AG10803 (cell line): Measurements from ENCODE around the gene CKAP5.

DNA sequence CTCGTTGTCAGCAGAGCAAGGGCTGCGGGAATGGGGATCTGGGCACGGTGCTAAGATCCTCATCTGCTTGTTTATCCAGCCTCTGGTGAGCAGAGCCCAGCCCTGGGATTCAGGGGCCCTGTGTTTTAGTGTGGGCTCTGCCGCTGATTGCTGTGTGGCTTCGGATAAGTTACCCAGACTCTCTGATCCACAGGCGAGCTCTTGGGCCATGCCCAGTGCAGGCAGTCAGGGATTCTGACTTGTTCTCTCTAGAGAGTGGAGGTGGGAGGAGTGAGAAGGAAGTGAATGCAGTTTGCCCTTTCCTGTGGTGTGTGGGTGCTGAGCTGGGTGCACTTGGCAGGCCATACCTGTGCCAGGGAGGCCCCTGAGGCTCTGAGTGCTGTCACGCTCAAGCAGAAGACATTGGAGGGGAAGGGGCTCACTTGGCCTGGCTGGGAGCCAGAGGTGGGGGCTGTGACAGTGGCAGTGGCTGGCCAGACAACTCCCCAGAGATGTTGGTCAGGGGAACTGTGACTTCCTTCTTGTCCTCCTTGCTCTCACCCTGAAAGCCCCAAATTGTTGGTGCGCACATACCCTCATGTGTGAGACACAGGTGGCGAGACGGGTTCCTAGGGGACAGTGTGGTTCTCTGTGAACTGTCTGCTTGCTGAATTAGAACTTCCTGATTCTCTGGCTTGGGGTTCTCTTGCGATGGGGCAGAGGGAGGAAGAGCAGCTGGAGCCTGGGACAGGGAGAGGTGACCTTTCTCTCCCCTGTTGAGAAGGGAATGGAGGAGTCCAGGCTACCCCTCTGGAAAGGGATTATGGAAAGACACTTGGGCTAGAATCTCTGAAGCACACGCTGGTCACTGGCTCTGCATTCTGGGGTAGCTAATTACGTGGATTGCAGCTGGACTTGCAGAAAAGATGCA, 43.8 kb downstream of the CD82 start:
- RRBS = no CpG with 5 or more reads among the region's 13 CpGs

DNA sequence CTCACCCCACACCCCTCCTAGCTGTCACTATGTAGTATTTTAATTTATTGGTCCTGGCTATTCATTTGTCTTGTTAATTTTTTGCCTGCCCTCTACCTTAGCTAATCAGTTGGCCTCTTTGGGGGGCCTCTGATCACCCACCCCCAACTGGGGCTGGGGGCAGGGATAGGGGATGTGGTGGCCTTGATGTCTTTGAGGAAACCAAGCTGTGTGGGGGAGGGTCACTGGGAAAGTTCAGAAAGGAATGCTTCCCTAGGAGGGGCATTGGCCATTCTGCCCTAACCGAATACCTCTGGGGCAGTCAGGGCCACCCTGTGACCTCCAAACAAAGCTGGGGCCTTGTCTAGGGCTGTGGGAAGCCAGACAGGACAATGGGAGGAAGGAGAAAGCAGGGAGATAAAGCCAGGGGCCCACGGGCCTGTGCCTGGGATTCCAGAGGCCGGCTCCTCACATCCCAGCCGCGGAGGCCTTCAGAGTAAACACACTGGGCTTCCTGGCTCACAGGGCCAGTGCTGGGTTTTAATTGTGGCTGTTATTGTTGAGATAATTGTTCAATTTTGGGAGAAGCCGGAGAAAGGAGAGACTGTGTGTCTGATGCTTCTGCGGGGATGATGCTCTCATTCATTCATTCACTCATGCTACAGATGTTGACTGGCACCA, 97.6 kb downstream of the TSPAN18 start:
- RRBS = no CpG with 5 or more reads among the region's 7 CpGs

GRCh38 chr11:44877951-44878528, 72.6 kb downstream of the TP53I11 start:
- RRBS = no CpG with 5 or more reads among the region's 18 CpGs

DNA sequence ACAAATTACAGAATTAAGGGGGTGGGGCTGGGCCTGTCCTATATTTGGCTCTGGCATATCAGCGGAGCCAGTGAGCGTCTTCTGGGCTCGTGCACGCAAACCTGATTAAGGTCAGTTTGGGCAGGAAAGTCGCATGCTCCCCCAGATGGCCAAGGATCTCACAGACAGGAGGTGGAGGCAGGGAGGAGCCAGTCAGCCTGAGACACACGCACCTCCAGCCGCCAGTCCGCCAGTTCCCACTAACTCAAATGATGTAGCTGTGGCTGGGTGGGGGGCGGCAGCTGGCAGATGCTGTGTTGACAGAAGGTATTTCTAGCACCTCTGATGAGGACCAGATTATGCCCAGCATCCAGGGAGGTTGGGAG, 97.3 kb upstream of the PRDM11 start:
- RRBS = no CpG with 5 or more reads among the region's 9 CpGs

DNA sequence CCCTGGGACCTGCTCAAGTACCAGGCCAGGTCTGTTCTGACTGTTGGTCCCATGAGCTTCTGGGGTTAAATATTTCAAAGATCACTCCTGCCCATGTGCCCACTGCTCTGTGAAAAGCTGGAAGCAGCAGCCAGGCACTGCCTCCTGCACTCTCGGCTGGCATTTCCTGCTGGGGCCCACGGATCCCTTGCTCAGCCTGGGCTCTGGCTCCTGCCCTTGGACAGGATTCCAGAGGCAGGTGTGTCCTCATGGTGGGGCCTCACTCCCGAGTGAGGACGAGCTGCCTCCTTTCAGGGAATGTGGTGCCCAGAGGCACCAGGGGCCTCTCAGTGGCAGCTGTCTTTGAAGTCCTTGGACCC, 38.1 kb upstream of the PRDM11 start:
- RRBS = no CpG with 5 or more reads among the region's 4 CpGs

GRCh38 chr11:45145394-45145996, 944 bp upstream of the PRDM11 start:
- RRBS = no CpG with 5 or more reads among the region's 21 CpGs

DNA sequence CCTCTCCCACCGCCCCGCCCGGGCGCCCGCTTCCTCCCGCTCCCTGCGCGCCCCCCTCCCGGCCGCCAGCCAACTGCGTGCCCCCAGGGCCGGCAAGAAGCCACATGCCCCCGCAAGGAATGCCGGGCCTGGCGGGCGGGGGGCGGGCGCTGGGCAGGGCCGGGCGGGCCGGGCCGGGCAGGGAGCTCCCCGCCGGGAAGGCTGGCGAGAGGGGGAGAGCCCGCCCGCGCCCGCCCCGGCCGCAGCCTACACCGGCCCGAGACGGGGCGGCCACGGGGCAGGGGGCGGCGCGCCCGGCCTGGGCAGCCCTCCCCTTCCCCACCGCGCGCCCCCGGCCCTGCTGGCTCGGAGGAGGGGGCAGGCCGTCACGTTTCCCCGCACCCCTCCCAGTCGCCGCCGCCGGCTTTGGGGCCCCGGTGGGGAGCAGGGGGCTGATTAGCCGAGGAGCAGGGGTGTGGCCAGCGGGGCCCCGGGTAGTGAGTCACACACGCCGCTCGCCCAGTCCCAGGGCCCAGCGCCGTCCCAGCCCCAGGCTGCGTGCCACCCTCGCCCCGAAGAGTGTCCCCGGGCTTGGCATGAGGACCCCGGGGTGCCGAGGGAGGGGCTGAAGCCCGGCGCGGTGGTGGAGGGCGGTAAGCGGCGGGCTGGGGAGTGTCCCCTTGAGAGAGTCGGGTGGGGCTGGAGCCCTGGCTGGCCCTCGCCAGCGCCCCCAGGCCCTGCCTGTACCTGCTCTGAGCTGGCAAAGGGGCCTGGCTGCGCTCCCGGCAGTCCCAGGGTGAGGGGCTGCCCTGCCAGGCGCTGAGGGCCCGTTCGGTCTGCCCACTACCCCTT, 34.3 kb downstream of the PRDM11 start:
- RRBS = 3% methylated on average over 54 of the region's 81 CpGs

DNA sequence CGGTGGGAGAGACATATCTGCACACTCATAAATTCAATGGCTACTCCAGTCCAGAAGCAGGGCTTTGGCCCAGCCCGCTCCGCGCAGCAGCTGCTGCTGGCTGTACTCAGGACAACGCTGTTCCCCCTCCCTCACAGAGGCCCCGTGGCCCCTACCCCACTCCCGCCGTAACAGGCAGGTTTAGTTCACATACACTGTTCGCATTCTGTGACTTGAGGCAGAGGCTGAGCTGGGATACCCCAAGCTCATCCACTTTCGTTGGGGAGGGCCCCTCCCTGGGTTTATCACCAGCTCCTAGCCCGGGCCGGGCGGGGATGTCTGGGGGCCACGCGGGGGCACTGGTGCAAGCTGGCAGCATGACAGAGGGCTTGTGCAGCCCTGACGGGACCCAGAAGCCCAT, 52.4 kb downstream of the SYT13 start:
- RRBS = no CpG with 5 or more reads among the region's 16 CpGs

- RRBS = no CpG with 5 or more reads among the region's 10 CpGs
Measured at GRCh38 chr11:45333399-45334085, 47.4 kb upstream of the SYT13 start.

- RRBS = no CpG with 5 or more reads among the region's 7 CpGs
Measured at GRCh38 chr11:45390212-45390880, 104.2 kb upstream of the SYT13 start.

- RRBS = no CpG with 5 or more reads among the region's 4 CpGs
Measured at GRCh38 chr11:46096498-46097294, 24.6 kb downstream of the PHF21A start.

- RRBS = no CpG with 5 or more reads among the region's 3 CpGs
Measured at GRCh38 chr11:46267760-46268070, 9.7 kb upstream of the CREB3L1 start.

GRCh38 chr11:46272028-46272526, 5.4 kb upstream of the CREB3L1 start:
- RRBS = no CpG with 5 or more reads among the region's 7 CpGs

DNA sequence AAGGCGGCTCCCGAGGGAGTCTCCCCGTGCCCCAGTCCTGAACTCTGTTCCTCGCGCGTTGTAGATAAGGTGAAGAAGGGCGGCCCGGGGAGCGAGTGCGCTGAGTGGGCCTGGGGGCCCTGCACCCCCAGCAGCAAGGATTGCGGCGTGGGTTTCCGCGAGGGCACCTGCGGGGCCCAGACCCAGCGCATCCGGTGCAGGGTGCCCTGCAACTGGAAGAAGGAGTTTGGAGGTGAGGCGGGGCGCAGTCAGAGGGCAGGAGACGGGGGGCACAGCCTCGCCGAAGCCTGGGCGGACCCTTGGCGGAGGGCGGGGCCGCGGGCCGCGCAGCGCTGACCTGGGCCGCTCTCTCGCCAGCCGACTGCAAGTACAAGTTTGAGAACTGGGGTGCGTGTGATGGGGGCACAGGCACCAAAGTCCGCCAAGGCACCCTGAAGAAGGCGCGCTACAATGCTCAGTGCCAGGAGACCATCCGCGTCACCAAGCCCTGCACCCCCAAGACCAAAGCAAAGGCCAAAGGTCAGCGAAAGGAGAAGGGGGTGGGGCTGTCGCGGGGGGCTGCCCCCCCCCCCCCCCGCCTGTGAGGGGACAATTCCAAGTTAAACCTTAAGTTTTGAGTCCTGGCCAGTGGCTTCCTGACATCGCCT, 884 bp downstream of the MDK start:
- RRBS = 4% methylated on average over 7 of the region's 44 CpGs

DNA sequence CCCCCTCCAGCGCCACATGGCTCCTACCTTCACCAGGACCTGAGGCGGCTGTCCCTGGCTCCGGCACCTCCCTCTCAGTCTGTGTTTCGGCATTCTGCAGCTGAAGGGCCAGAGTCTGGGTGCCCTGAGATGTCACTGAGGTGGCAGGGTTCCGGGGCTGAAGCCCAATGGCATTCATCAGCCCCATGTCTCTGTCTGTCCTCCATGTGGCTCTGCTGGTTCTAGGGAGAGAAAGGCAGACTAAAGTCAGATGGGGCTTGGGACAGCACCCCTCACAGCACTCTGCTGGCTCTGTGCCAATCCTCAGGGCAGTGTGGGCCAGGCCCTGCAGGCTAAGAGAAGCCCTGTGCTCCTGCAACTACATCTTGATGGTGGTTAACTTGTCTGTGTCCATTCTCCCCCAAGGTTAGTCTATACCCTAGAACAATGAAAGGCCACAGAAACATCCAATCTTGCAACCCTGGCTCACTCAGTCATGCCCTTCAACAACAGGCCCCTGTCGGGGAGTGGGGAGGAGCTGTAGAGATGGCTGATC, 17.0 kb upstream of the CHRM4 start:
- RRBS = 94% methylated on average over 3 of the region's 6 CpGs

DNA sequence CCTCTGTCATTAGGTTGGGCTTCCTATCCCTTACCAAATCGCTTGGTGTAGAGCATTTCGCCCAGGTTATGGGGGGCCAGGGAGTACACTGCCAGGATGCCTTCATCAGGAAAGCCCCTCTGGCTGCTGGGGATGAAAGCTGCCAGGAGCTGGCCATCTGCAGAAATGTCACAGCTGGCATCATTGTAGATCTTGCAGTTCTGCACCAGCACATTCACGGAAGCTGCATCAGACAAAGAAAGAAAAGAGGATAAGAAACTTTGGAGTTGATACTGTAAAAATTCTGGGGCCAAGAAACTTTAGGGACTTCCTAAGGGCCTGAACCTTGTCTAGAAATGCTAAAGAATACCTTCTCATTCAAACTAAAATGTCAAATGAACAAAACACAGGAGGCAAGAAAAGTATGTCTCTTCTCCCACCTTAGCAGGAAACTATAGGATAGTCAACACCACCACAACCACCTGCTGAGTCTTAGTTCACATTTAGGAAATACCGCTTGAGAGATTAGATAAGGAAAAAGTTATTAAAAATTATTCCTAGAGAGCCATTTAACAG, 43.3 kb upstream of the CHRM4 start:
- RRBS = no CpG with 5 or more reads among the region's 4 CpGs

- RRBS = no CpG with 5 or more reads among the region's 17 CpGs
Measured at GRCh38 chr11:46533551-46534476, 60.0 kb downstream of the AMBRA1 start.

GRCh38 chr11:46560323-46560729, 33.5 kb downstream of the AMBRA1 start:
- RRBS = no CpG with 5 or more reads among the region's 4 CpGs

DNA sequence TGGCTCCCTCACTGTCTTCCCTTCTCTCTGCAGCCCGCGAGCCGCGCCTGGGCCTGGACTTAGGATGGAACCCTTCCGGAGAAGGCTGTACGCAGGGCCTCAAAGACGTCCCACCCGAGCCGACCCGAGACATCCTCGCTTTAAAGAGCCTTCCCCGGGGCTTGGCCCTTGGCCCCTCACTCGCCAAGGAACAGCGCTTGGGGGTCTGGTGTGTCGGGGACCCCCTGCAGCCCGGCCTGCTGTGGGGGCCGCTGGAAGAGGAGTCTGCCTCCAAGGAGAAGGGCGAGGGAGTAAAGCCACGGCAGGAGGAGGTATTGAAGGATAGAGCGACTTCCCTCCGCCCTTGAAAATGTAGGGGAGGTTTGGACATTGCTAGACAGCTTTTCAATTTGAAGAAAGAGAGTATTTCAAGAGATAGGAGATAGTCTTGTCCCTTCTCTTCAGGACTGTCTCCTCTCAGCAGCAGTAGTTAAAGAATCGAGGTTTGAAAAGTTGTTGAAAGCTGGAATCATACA, 592 bp downstream of the ZNF408 start:
- RRBS = 1% methylated on average over 9 of the region's 22 CpGs

- RRBS = 0% methylated on average over 3 of the region's 96 CpGs
Measured at GRCh38 chr11:46845489-46846553, at the start of gene CKAP5. CKAP5 (minus strand) TSS chr11:46846280.